Type B pancreatic cell (in vitro differentiated cells): ENCODE measurements around a stretch of chr5.

DNA sequence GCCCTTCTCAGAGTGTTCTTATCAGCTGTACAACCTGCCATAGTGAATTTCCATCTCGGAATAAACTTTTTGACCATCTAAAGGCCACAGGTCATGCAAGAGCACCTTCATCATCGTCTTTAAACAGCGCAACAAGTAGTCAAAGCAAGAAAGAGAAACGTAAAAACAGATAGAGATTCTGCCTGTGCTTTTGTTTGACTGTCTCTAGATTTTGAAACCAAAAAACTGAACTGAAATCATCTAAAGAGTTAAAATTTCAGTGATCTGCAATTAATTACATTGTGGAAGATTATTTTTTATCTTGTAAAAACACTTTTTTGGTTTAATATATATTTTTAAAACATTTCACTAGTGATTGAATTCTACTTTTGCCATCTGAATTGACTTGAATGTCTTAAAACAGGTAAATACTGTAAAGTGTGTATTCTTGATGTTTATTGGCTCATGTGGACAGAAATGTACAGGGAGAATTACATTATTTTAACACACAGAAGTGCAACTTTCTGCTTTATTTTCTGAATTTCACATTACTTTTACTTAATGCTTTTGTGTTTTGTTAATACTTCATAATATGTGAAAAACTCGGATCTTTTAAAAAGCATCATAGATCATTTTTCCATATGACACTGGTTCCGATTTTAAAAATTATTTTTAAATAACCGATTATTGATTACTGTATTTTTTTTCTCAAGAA lies 25.3 kb downstream of the DNAJC21 start:
- PRO-cap, result no peak

DNA sequence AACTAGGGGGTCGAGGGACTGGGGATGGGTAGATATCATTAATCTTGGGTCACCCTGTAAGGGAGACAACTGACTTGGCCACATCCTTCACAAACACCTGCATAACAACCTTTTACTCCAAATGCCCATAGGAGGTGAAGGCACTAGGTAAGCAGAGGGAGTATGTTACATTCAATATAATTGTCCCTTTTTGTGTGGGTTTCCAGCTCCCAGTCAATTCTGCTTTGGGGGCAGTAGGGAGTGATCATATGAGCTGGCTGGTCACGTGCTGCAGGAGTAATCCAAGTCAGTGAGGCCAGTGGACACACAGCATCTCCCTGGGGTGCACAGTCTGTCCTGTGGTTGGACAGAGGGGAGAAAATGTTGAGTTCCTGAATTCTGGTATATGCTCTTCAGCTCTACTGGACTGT lies 1.1 kb upstream of the AGXT2 start:
- PRO-cap, result no peak

GRCh38 chr5:36240722-36241725 lies 701 bp downstream of the NADK2 start:
- PRO-cap, result bidirectional peak, plus-strand start at chr5:36241352, minus-strand start at chr5:36241038; bidirectional peak, plus-strand start at chr5:36241789, minus-strand start at chr5:36241686

DNA sequence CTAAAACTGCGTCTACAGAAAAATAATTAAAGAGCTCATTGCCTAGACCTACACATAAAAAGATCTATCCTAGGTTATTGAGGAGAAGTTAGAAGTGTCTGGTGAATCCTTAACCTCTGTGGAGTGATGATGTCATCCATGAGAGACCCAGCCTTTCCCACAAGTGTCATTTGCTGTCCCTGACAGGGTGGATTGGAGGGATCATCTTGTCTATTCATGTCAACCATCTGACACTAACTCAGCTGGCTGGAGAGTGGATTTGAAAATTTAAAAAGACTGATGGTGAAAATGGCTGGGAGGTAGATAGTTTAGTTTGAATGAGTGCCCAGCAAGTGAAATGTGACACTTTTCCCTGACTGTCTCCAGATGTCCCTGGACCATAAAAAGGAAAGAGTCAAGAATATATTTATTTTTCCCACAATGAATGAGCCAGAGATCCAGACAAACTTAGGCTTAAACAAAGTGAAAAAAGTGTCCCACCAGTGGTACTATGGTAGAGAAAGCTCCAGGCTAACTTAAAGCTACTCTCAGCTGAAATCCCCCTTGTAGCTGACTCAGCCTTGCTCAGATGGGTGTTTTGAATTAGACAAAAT lies 1.1 kb downstream of the RANBP3L start:
- PRO-cap, result no peak

DNA sequence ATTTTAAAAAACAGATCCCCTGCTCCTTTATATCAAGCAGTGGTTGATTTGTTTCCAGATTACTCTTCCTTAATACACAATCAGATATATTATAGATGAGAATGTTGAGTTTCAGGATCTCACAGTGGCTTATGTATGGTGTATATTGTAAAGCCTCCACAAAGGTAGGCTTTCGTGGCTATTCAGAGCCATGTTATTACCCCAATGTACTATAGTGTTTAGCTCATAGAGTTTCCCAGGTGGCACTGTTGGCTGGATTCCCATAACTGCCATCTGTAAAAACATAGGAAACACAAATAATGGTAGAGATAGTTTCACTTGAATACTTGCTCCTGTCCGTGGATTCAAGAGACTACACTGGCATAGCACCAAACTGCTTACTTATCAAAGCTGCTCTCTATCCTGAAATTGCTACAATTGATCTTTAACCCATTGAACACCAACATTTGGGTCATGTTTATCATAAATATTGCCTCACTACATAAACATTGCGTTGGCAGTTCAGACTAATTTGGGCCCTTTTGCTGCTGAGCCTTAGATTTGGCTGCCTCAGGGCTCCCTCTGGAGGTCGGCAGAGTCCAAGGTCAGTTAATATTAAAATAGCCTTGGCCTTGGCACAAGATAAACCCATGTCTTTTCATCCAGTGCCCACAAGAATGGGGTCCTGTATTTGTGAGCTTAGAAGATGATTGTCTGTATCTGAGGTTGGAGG lies 3.8 kb upstream of the RANBP3L start:
- PRO-cap, result no peak

GRCh38 chr5:36521824-36522192 lies 84.6 kb upstream of the SLC1A3 start:
- PRO-cap, result no peak

GRCh38 chr5:36590456-36591076 lies 15.8 kb upstream of the SLC1A3 start:
- PRO-cap, result no peak

- PRO-cap, result no peak
Observed at GRCh38 chr5:36606017-36606258, 468 bp upstream of the SLC1A3 start.

DNA sequence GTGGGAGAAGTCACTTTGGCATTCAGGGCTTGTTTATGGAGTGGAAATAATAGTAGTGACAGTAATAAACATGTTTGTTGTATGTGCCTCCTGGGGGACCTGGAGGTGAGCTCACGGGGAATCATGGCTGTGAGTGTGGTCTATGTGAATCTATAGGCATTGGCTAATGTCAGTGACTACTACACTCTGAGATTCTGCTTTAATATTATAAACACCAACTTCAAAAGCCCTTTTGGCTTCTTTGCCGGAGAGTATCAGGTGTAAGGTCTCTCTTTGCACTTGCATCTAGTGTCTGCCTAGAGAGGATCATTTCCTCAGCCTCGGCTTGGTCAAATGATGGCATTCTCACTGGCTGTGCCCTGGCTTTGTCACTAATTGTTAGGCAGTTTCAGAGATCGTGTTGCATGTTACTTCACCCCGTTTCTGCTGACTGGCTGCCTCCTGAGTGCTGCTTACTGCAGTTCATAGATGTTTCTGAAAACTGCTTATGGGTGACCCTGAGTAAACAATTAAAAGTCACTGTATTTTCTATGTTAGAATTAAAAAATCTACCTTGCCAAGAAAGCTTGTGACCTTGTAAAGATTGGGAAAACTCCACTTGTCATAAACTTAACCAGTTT lies 48.7 kb downstream of the SLC1A3 start:
- PRO-cap, result no peak

- PRO-cap, result no peak
Observed at GRCh38 chr5:36704123-36704664, 97.8 kb downstream of the SLC1A3 start.

DNA sequence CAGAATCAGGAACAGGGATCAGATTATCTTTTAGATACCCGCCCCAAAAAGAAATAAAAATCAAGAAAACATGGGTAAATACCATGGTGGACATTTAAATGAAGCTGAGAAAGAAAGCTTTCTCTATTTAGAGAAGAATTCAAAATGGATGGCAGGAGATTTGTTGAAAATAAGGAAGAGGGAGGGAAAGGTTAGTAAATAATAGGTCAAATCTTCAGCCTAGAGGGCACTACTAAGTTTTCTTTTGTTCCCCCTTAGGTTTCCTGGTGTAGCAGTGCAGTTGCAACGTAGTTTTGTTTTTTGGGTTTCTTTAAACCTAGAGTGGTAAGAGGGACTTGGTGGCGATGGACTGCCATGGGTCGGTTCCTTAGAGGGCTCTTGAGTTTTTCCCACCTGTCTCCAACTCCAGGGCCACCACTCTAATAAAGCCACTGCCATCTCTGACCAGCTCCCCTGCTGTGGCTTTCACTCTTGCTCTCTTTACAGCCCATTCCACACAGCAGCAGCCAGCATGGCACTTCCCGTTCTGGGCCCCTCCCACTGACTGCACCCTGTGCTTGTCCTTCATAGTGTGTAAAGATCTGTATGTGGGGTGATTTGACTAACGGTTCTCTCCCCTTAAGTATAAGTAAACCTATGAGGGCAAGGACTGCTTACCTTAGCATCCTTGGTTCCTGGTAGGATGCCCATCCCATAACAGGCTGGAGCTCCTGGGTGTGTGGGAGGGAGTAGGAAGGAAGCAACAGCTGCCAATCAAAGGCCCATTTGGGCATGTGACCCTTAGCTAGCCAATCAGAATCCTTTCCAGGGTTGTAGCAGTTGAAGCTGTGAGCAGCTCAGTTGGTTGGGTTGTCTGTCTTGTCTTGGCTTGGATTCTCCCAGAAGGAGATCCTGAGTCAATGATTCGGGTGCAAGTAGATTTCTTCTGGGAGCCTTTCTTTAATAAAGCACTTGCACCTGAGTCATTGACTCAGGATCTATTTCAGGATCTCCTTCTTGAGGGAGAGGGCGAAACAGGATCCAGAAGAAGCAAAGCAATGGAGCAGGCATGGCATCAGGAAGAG lies 118.4 kb downstream of the SLC1A3 start:
- PRO-cap, result no peak

DNA sequence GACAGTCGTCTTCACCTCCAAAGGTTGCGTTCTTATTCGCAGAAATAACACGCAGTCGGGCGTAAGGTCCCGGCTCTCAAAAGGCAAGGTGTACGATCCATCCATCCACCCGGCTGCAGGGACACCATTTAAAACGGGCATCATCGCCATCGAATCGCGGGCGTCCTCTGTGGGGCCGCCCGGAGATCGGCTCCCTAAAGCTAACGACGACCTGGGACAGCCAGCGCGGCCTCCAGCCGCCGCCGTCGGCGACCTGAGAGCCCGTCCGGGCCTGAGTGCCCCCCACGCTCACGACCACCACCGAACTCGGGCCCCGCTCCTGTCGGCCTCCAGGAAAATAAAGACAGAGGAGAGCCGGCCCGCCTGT lies 442 bp upstream of the NIPBL start:
- PRO-cap, result no peak

DNA sequence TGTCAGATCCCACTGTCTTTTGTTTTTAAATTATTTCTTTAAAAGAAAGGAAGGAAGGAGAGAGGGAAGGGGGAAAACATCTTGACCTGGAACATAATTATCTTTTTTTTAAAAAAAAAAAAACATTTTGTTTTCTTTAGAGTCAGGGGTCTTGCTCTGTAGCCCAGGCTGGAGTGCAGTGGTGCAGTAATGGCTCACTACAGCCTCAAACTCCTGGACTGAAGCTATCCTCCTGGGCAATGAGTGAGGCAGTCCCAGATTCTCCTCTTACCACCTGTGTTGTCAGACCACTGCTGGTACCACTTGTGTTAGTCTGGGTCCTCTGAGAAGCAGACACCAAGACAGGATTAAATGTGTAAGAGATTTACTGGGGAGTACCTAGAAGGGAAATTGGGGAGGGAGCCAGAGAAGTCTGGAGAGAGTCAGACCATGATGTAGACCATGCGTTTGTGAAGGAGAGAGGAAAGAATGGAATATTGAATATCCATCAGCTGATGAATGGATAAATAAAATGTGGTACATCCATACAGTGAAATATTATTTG lies 170.5 kb downstream of the GDNF start:
- PRO-cap, result no peak

- PRO-cap, result no peak
Observed at GRCh38 chr5:37837356-37838127, 2.3 kb downstream of the GDNF start.

DNA sequence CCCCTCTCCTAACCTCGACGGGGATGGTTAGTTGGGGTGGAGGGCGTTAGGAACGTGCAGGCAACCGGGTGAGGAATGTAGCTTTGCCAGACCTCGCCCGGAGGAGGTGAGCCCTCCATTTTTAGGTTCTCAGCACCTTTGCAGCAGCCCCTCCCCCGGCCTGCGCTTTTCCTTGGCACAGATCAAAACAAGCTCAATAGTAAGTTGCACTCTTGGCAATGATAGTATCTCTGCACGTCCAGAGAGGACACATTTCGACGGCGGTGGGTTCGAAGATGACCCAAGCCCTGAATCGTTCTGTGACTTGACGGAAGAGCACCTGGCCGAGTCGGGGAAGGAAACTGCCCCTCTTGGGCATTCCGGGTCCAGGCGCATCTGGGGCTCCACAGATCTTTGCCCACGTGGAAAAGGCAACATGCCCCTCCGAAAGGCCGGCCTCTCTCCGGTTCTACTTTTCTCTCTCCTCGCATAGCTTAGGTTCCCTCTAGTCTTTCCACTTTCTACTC lies 907 bp downstream of the GDNF start:
- PRO-cap, result no peak

DNA sequence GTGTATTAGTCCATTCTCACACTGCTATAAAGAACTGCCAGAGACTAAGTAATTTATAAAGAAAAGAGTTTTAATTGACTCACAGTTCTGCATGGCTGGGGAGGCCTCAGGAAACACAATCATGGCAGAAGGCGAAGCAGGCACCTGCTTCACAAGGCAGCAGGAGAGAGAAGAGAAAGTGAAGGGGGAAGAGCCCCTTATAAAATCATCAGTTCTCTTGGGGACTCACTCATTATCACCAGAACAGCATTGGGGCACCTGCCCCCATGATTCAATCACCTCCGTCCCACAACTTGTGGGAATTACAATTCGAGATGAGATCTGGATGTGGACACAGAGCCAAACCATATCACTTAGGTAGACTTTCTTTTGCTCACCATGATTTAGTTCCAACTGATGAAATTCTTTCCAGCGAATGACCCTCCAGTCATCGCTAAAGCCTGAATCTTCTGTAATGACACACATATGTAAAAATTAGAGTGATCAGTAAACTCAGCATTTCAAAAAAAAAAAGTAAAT lies 27.3 kb downstream of the EGFLAM start:
- PRO-cap, result no peak

DNA sequence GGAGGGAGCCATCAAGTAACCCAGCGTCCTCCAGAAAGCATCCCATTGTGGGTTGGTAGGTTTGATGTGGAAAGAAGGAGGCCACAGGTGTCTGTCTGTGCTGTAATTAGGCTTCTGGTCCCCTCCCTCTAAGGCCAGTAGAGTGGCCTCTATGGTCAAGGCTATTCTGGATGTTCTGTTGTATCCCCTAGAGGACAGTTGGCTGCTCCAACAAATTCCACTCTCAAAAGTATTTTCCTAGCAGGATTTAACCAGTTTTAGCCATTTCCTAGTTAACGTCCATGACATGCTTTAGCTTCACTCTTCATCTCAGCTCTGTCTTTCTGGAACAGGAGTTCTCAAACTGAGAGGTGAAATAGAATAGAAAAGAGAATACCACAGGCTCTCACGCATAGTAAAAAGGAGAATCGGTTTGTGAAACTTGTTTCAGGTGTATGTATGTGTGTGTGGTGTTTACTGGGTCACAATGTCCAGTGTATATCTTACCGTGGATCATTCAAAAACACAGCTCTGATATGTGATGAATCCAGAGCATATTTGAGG lies 106.6 kb downstream of the EGFLAM start:
- PRO-cap, result no peak

DNA sequence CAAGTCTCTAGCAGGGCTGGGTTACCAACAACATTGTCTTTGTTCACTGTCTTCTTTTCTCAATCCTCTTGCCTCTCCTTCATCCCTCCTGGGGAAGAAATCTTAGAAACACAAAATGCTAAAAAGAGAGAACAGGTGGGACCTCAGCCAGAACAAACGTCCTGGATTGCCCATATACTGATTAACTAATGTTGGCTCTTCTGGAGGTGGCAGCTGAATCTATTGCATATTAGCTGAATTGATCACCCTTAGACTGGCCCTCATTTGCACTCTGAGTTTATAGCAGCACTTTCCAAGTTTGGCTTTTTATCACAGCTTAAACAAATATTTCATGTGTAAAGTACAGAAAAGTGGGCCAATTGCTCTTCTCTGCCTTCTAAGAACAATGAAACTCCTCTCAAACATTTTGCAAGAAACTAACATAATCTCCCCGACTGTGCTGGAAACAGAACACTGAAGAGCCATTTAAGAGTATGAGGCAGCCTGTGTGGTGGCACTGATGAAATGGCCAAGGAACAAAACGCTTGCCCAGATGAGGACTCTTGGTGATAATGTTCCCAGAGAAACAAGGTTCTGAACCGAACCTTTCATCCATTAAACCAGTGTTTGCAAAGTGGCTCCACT lies 83.0 kb upstream of the LIFR start:
- PRO-cap, result no peak

DNA sequence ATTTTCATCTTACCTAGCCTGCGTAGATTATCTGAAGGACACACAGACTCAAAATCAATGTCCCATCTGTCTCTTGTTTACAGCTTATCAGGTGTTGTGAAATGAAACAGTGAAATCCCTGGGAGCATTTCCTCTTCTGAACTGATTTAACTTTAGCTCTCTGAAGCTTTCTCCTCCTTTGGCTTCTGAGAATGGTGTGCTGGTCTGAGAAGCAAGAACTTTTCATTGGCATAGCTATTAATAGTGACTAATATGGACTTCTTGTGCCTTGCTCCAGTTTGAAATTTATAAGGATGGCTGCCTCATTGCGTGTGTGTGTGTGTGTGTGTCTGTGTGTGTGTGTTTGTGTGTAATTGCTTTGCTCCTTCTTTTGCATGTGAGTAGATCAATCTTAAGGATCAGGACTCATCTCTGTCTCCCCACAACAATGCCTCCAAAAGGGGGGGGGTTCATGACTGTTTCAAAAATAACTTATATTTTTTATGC lies 126.7 kb upstream of the OSMR start:
- PRO-cap, result no peak

DNA sequence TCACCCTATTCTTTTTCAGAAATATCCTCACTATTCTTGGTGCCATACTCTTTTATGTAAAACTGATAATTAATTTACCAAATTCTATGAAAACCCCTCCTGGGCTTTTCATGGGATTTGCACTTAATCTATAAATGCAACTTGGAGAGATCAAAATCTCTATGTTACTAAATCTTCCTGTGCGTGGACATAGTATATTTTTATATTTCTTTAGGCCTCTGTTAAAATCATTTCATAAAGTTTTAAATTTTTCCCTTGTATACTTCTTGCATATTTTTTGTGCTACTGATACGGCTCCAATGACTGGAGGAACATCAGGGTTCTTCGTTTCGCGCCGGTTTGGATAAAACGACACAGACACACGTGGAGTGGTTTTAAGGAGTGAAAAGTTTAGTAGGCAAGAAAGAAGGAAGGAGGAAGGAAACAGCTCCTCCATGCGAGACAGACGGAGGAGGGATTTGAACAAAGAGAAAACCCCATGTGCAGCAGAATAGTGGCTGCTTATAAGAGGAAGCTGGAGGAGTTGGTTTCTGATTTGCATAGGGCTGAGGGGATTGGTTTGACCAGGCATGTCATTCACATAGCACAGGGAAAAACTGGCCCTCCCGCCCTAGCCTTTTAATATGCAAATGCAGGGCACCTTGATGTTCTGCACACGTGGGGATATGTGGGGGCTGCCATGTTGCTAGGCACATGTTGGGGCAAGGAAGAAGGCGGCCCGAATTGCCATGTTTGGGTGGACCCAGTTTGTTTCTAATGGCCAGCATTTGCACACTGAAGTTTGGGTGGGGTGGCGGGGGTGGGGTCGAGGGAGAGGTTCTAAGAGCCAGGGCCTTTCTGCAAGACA lies 42.0 kb downstream of the OSMR start:
- PRO-cap, result no peak